Bronchial lymph node (tissue), 1 donor: ENCODE results near the gene TEX53.

DNA sequence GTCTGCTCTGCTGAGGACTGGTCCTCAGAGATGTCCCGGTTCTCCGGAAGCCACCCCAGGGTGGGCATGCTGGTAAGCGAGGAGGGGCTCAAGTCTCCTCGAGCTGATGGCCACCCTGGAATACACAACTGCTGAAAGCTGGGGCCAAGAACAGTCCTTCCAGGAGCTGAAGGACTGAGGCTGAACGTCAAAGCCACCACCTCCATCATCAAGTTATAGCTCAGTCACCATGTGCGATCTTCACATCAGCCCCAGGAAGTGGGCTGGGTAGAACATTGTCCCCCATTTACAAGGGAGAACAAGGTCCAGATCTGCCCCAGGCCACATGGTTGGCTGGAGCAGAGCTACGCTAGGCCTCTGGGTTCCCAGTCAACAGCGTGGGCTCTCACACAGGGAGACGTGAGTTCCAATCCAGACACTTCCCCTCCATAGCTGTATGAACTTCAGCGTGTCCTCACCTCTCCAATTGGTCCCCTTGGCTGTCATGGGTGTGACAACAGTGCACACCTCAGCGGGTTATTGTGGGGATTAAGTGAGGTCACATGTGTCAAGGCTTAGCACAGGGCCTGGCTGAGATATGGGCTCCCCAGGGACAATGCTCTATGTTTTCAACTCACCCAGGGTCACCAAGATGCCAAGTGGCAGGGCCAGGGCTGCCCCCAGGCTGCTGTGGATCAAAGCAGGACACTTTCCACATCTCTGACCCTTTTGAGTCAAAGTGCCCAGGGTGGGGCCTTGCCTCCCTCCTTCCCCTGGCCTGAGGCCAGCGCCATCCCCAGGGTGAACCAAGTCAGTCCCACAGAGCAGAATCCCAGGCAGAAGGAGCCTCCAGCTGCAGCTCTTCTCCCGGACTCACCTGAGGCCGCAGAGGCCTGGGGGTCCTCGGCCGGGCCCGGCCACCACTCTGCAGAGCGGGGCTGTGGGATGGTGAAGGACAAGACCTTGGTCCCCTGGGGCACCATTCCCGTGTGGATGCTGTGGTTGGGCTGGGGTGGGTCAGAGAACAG lies 19.9 kb downstream of the AKNA start:
- PRO-cap = no peak

GRCh38 chr9:114505822-114506260 lies 568 bp upstream of the WHRN start:
- PRO-cap = no peak

GRCh38 chr9:114616637-114617434 lies 5.7 kb downstream of the TMEM268 start:
- PRO-cap = unidirectional peak, minus-strand start at chr9:114617123

DNA sequence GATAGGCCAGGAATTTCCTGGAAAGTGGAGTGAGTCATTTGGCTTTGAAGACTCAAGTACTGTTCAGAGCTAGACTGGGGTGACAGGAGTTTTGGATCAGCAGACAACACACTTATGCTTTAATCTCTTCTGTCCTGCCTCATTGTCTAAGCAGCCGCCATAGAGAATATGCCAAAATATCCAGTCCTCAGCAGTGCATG lies 11.0 kb downstream of the TMEM268 start:
- PRO-cap = no peak

GRCh38 chr9:114657610-114658207 lies at the start of gene TEX53:
TSS of gene TEX53 (minus strand) at chr9:114657805.
- PRO-cap = no peak

GRCh38 chr9:115262355-115262802 lies 144.4 kb upstream of the TNC start:
- PRO-cap = no peak

DNA sequence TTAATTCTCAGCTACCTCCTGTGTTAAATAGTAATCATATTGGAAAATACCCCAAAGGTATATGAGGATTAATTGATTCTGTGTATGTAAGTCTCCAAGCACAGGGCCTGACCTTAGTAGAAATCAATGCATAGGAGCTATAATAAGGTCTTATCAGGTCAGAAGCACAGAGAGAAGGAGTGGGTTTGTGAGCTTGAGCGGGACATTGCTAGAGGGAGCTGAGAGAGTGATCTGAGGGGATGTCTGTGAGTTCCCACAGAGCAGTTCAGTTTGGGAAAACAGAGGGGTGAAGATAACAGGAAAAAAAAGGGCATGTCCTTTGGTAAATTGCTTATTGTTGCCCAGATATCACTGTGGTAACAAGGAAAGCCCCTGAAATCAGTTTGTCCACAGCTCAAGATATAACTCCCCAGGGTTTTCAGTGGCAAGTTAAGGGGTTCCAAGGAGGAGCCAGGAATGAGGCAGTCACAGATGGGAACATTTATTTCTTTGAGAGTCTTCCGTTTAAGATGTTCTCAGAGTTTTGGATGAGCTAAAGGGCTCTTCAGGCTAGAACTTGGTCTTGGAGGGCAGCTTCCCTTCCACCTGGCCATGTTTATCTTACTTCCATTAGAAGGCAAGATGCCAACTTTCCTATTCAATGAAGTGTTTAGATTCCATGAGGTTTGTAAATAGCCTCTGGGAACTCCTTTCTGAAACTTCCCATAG lies 277.4 kb upstream of the TNC start:
- PRO-cap = unidirectional peak, plus-strand start at position 512 of the sequence

DNA sequence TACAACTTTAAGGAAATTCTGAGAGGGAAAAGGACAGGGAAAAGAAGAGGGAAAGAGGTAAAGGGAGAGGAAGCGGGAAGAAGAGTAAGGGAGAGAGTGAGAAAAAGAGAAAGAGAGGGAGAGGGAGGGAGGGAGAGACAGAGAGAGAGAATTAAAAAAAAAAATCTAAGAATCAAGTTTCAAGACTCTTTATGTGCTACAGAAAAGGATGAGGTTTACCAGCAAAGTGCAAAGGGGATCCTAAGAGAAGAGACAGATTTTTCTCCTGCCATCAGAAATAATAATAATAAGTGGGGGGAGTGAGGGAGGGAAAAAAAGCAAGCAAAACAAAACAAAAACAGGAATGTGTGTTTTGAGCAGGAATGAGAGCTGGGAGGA lies 596 bp upstream of the PAPPA start:
- PRO-cap = no peak

GRCh38 chr9:116697805-116698325 lies 10.8 kb downstream of the TRIM32 start:
- PRO-cap = no peak

GRCh38 chr9:117214320-117214817 lies 200.5 kb downstream of the ASTN2 start:
- PRO-cap = no peak

DNA sequence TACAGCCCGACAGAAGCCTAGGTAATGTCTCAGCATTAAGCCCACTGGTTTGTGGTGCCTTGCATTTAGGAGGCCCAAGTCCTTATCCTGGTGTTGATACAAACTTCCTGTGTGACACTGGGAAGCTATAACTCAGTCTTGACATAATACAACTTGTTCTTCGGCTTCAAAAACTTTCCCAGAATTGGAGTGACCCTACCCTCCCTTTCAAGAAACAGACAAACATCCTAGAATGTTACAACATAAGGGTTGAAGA lies 21.1 kb downstream of the TLR4 start:
- PRO-cap = no peak

- PRO-cap = no peak
These were observed 5.0 kb upstream of the PSMD5 start for GRCh38 chr9:120847325-120848529.

GRCh38 chr9:120877819-120878080 lies 762 bp upstream of the PHF19 start:
- PRO-cap = no peak

DNA sequence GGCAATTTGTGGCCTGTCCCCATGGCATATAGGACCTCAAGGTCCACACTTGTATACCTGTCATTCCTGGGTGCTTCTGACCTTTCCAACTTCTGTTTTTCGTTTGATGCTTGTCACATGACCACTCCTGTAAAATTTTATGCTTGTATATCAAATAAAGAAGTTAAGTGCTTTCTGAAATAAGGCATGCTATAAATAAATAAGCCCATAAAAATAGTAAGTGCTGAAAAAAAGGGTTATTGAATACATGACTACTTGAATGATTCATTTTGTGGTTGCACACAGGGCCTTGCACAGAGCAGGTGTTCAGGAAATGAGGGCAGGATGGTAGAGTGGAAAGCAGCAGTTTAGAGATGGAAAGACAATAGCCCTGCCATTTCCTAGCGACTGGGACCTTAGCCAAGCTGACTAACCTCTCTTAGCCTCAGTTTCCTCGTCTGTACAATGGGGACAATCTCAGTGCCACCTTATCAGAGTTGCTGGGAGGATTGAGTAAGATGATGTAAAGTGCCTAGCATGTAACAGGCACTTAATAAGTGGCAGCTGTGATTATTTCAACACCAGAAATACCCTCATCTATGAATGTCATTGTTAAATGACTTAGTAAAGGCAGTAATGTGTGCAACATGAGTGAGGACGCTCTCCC lies 15.7 kb upstream of the PHF19 start:
- PRO-cap = unidirectional peak, plus-strand start at position 345 of the sequence

DNA sequence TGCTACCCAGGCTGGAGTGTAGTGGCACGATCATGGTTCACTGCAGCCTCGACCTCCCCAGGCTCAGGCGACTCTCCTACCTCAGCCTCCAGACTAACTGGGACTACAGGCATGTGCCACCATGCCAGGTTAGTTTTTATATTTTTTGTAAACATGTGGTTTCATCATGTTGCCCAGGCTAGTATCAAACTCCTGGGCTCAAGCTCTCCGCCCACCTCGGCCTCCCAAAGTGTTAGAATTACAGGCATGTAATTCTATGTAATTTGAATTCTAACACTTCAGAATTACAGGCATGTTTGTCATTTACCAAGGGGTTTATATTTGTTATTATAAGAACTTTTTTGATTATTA lies 3.7 kb downstream of the TRAF1 start:
- PRO-cap = no peak

- PRO-cap = no peak
These were observed 38.6 kb downstream of the CNTRL start for GRCh38 chr9:121113228-121113915.

GRCh38 chr9:121154727-121155244 lies 46.9 kb downstream of the RAB14 start:
- PRO-cap = no peak

DNA sequence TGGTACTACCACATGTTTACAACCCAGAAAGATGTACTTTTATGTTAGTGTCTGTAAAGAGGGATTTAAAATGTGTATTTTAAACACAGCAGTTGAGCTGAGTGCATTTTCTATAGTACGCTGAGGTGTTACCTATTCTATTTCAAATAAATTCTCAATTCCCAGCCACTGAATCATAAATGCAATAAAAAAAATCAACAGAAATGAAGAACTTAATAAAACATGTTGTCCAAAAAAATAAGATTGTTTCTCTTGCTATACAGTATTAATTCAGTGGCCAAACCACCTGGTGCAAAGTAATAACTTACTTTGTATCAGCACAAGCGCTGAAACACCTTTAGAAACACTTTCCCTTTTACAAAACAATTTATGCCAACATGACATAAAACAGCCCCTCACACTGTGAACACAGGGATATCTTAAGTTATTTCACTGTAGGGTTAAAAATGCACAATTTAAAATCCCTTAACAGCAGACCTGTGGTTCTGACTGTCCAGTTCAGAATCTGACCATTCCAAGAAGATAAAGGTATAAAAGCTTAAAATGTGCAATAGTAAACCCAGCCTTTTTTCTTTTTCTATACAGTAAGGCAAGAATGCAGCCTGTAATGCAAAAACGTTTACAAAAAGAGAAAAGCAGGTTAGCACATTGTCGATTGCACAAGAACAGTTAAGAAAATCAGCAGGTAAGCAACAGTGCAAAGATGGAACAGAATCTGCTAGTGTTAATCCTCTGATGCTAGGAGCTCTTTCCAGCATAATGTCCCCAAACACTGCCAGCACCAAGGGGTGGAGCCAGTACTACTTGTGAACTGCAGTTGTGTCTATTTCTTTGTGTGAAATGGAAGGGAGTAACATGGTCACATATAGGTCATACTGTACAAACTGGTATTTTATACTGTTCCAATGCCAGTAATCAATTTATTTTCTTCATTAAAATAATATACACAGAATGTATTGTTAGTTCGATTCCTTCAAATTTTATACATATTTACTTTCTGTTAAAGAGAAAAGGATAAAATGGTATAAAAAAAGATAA lies 21.6 kb downstream of the RAB14 start:
- PRO-cap = no peak

- PRO-cap = no peak
These were observed 11.3 kb downstream of the RAB14 start for GRCh38 chr9:121190317-121190883.

DNA sequence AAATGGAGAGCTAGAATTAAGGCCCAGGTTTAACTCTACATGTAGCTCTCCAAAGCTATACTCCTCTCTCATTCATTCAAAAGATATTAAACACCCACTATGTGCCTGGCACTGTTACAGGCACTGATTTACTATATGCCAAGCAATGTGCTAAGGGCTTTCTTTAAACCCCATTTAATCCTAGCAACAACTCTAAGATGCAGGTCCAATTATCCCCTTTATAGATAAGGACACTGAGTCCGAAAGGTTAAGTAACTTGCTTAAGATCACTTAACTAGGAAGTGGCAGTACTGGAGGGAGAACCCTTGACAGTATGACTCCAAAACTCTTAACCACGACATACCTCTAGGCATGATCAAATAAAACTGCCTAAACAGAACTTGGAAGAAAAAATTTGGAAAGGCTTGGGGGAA lies 1.8 kb downstream of the RAB14 start:
- PRO-cap = no peak